GM23338 (cell line): Measurements from ENCODE around the gene NCK2.

DNA sequence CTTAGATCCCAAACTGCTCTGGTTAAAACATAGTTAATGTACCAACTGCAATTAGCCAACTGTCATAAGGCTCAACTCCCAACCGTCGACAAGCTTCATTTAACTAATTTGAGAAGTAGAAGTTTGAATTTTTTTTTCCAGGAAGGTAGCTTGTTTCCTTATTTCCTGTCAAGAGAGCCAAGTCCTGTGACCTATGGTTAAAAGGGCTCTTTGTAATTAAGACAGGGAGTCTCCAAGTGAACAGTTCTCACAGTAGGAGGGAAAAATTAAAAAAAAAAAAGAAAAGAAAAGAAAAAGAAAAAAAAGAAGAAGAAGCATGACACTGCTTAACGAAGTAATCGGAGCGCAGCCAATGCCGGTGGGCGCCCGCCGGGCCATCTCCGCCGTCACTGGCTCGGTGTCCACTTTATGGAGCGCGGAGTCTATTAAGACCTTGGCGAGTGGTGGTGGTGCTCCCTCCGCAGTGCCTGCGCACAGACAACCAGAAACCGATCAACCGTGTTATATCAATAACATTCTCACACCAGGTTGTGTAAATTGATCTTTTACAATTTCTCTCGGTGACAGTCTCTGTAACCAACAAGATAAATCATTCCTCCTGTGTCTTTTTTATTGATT lies 197.3 kb upstream of the POU3F3 start:
- PRO-cap, result no peak
- RAMPAGE, long total RNA, result no peak

DNA sequence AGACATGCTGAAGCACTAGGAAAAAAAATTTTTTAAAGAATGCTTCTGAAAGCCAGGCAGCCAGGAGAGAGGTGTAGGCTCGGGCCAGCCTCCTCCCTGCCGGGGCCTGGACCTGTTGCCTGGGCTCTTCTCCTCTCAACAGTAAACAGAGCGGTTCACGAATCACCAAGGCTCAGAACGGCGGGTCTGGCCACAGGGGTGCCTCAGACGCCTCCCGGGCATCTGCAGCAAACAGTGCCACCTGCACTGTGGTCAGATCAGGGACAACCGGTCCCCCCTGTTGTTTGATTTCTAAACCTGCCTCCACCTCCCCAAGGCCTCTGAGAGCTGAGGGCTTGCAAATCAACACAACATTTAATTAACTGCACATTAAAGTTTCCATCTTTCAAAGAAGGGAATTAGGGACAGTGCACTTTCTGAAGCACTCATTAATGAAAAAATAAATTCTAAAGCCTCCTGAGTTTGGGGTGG lies 95.5 kb upstream of the POU3F3 start:
- PRO-cap, result bidirectional peak, plus-strand start at position 141 of the sequence, minus-strand start outside the sequence
- RAMPAGE, long total RNA, result no peak

- PRO-cap, result no peak
- RAMPAGE, long total RNA, result no peak
Observed at GRCh38 chr2:104790776-104791243, 63.1 kb upstream of the POU3F3 start.

GRCh38 chr2:105099300-105100046 lies 61.6 kb downstream of the MRPS9 start:
- PRO-cap, result no peak
- RAMPAGE, long total RNA, result no peak

- PRO-cap, result no peak
- RAMPAGE, long total RNA, result no peak
Observed at GRCh38 chr2:105364119-105364778, 26.9 kb downstream of the C2orf49 start.

- PRO-cap, result no peak
- RAMPAGE, long total RNA, result no peak
Observed at GRCh38 chr2:105404095-105405111, 5.6 kb upstream of the FHL2 start.

- PRO-cap, result no peak
- RAMPAGE, long total RNA, result no peak
Observed at GRCh38 chr2:105425270-105426177, 26.7 kb upstream of the FHL2 start.

- PRO-cap, result no peak
- RAMPAGE, long total RNA, result no peak
Observed at GRCh38 chr2:105432492-105433247, 33.8 kb upstream of the FHL2 start.

DNA sequence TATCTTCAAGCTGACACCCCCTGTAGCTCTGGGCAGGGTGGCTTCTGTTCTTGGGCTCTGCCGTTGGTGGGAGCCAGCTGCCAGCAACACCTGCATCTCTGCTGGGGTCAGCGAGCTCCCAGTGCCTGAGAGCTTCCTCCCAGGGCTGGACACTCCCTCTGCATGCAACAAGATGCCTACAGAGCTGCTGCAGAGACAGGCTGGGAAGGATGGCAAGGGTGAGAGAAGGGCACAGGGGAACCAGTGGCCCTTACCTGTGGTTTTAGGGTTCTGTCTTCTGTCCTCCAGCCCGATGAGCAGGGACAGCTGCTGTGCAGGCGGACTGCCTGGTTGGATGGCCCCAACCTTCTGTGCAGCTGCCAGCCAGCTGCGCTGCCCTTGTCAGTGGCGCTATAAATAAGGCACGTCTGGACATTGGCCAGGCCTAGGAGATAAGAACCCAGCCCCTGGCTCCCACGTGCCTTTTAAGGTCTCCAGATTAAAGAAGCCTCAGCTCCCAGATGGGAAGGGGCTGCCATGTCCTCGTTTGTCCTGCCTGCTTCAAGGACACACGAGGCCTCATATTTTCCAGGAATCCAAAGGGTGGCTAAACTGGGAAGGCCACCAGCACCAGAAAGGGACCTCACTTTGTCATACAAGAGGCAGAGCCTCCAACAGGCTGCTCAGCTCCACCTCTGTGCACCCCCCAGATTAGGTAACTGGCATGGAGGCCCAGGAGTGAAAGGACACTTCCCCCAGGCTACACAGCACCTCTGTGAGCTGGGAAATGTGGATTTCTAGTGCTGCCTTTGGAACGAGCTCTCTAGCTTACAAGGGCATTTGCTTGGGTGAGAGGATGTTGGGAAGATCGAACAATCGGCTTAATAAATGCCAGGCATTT lies 39.5 kb upstream of the FHL2 start:
- PRO-cap, result no peak
- RAMPAGE, long total RNA, result no peak

GRCh38 chr2:105448901-105449522 lies 50.2 kb upstream of the FHL2 start:
- PRO-cap, result no peak
- RAMPAGE, long total RNA, result no peak

GRCh38 chr2:105460092-105460908 lies 61.4 kb upstream of the FHL2 start:
- PRO-cap, result no peak
- RAMPAGE, long total RNA, result no peak

DNA sequence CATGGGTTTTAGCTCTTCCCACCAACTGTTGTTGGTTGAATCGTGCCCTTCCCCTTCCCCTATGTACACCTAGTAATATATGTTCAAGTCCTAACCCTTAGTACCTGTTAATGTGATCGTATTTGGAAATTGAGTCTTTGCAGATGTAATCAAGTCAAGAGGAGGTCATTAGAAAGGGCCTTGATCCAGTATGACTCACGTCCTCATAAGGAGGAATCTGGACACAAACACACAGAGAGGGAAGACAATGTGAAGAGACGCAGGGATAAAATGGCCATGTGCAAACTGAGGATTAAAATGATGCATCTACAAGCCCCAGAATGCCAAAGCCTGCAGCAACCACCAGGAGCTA lies 171.5 kb upstream of the NCK2 start:
- PRO-cap, result no peak
- RAMPAGE, long total RNA, result no peak

- PRO-cap, result bidirectional peak, plus-strand start at chr2:105744912, minus-strand start at chr2:105744685
- RAMPAGE, long total RNA, result no peak
Observed at GRCh38 chr2:105744601-105745199, at the start of gene NCK2. Gene NCK2 (plus strand): TSS chr2:105744912.

DNA sequence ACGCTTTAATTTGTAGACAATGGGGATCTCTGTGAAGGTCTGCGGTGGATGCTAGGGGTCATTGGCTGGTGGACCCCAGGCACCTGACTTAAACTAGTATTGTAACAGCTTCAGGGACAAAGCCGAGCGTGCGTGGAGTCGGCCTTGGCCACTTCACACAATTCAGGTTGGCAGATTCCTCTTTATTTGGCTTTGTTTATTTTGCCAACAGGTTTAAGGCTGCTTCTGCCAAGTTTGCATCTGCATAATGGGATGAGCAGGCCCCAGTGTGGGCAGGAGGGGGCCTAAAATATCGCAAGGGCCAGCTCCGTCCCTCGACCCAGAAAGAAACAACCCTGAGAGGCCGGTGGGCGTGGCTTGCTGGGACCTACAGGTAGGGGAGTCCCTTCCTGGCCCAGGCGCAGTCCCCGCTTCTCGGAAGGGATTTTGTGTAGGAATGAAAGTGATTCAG lies 1.3 kb downstream of the NCK2 start:
- PRO-cap, result bidirectional peak, plus-strand start at position 99 of the sequence, minus-strand start at position 95 of the sequence; unidirectional peak, minus-strand start at position 188 of the sequence; unidirectional peak, minus-strand start at position 297 of the sequence
- RAMPAGE, long total RNA, result no peak

DNA sequence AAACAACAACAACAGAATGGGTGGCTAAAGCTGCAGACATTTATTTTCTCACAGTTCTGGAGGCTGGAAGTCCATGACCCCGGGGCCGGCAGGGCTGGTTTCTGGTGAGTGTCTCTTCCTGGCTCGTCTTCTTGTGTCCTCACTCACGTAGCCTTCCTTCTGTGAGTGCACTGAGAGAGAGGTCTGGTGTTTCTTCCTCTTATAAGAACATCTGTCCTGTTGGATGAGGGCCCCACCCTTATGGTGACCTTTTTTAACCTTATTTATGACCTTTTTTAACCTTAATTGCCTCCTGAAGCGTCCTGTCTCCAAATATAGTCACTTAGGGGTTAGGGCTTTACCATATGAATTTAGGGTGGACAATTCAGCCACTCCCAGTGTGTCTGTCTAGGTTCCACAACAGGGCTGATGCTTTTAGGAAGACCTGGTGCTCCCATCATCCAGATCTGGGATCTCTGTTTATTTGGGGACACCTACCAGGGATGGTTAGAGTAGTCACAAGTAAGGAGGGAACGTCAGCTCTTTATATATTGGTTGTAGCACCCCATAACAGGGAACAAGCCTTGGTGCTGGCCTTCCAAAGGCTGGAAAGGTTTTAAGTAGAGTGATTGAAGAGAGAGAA lies 5.5 kb downstream of the NCK2 start:
- PRO-cap, result no peak
- RAMPAGE, long total RNA, result no peak

- PRO-cap, result no peak
- RAMPAGE, long total RNA, result no peak
Observed at GRCh38 chr2:105750691-105751110, 6.0 kb downstream of the NCK2 start.

- PRO-cap, result no peak
- RAMPAGE, long total RNA, result no peak
Observed at GRCh38 chr2:105772483-105772922, 27.8 kb downstream of the NCK2 start.

GRCh38 chr2:105798470-105799186 lies 53.9 kb downstream of the NCK2 start:
- PRO-cap, result no peak
- RAMPAGE, long total RNA, result no peak

DNA sequence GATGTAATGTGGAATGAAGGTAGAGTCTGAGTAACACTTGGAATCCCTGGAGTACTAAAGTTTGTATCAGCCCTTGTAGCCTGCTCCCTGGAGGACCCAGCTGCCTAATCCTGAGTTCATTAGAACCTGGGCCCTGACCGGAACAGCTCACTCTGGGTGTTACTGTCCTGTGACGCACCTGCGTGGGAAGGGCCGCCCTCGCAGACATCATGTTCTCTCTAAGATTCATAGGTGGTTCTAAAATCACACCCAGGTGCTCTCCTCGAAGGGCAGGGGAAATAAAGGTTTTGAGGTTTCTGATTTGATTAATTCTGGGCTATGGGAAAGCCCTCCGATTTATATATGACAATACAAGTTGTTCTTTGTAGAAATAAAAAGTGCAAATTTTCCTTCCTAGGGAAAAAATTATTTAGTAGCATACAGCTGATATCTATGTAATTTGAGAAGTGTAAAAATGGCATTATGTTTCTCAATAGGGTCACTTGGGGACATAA lies 62.4 kb downstream of the NCK2 start:
- PRO-cap, result no peak
- RAMPAGE, long total RNA, result no peak

GRCh38 chr2:105843894-105844556 lies 99.3 kb downstream of the NCK2 start:
- PRO-cap, result bidirectional peak, plus-strand start at chr2:105844217, minus-strand start at chr2:105844117
- RAMPAGE, long total RNA, result no peak